Epithelial cell of proximal tubule (primary cell): ENCODE results near the gene ZNF263.

GRCh38 chr16:2772785-2773321 is 4.2 kb downstream of the ELOB start:
- RAMPAGE, long total RNA: no peak
- RRBS: no CpG with 5 or more reads among the region's 10 CpGs

- RAMPAGE, long total RNA: no peak
- RRBS: 65% methylated on average over 2 of the region's 9 CpGs
These were observed 2.4 kb downstream of the PRSS22 start for GRCh38 chr16:2855416-2856093.

DNA sequence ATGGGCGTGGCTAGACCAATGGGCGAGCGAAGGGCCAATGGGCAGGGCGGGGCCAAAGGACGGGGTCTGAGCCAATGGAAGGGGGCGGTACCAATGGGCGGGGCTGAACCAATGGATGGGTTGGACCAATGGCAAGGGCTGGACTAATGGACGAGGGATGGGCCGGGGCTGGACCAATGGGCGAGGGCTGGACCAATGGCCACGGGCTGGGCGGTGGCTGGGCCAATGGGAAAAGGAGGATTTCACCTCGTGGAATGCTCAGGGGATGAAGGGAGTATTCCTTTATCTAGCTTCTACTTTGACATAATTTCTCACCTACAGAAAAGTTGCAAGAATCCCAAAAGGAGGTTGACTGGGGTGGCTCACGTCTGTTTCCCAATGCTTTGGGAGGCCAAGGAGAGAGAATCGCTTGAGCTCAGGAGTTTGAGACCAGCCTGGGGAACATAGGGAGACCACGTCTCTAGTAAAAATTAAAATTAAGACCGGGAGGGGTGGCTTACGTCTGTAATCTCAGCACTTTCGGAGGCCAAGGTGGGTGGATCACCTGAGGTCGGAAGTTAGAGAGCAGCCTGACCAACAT is 5.8 kb upstream of the FLYWCH1 start:
- RAMPAGE, long total RNA: no peak
- RRBS: no CpG with 5 or more reads among the region's 20 CpGs

- RAMPAGE, long total RNA: no peak
- RRBS: no CpG with 5 or more reads among the region's 20 CpGs
These were observed 15.2 kb downstream of the FLYWCH1 start for GRCh38 chr16:2926808-2927553.

DNA sequence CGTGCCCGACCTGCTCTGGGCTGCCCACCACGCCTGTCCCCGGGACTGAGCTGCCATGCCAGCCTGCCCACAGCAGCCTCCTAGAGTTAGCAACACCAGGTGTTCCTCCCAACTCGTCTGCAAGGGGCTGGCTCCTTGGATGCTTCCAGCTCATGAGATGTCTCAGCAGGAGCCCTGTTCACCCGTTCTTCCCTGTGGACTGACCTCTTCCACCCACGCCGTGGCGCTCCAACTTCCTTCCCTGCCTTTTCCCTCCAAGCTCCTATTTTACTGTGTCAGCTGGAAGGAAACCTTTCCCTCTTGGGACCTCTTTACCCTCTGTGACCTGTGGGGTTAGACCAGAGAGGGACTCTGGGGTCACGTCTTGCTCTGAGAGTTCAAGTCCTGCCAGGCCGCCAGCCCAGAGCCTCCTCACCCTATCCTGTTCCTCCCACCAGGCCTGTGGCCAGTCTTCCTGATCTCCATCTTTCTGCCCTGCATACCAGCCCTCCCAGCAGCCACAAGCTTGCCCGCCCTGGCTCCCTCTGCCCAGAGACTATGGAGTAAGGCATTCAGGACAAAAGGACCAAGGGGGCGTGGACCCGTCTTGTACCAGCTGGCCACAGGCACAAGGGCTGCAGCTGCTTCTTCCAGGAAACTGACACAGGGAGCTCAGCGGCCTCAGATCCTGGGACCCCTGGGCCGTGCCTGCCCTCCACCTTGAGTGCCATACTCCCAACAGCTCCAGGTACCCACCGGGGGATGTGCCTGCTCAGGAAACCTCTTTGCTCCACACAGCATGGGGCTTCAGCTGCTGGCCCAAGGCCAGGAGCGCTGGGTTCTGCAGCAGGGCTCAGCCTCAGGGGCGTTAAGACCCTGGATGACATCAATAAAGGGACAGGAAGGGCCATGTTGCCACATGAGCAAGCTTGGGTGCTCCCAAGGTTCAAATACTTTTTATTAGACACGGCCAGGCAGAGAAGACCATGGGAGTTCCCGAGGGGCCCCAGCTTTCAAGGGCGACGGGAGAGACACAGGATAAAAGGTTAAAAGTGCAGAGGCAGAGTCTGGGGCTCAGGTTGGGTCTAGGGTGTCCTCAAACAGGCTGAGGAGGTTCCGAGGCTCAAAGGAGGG is 3.1 kb downstream of the PAQR4 start:
- RAMPAGE, long total RNA: no peak
- RRBS: 92% methylated on average over 4 of the region's 24 CpGs

GRCh38 chr16:2981912-2982476 is 1.7 kb upstream of the PKMYT1 start:
- RAMPAGE, long total RNA: no peak
- RRBS: no CpG with 5 or more reads among the region's 8 CpGs

GRCh38 chr16:3003575-3004676 is 8.8 kb upstream of the CLDN9 start:
- RAMPAGE, long total RNA: no peak
- RRBS: under 1% methylated on average over 38 of the region's 127 CpGs

DNA sequence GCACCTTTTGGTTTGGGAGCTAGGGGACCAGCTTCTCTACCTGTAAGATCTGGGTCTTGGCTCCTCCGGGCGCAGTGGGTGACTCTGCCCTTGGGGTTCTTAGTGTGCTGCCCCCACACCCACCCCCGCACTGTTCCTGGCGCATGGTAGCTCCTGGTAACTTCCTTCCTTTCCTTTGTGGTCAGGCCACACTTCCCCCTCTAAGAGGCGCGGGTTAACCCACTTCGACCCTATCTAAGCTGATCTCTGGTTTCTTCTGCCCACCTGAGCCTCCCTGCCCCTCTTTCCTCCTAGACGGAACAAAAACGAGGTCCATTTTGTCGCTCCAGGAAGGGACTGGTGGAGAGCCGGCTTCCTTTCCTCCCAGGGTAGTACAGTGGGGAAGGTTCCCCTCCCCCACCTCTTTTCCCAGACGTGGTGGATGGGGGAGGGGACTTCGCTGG is 4.7 kb upstream of the CLDN9 start:
- RAMPAGE, long total RNA: no peak
- RRBS: no CpG with 5 or more reads among the region's 13 CpGs

DNA sequence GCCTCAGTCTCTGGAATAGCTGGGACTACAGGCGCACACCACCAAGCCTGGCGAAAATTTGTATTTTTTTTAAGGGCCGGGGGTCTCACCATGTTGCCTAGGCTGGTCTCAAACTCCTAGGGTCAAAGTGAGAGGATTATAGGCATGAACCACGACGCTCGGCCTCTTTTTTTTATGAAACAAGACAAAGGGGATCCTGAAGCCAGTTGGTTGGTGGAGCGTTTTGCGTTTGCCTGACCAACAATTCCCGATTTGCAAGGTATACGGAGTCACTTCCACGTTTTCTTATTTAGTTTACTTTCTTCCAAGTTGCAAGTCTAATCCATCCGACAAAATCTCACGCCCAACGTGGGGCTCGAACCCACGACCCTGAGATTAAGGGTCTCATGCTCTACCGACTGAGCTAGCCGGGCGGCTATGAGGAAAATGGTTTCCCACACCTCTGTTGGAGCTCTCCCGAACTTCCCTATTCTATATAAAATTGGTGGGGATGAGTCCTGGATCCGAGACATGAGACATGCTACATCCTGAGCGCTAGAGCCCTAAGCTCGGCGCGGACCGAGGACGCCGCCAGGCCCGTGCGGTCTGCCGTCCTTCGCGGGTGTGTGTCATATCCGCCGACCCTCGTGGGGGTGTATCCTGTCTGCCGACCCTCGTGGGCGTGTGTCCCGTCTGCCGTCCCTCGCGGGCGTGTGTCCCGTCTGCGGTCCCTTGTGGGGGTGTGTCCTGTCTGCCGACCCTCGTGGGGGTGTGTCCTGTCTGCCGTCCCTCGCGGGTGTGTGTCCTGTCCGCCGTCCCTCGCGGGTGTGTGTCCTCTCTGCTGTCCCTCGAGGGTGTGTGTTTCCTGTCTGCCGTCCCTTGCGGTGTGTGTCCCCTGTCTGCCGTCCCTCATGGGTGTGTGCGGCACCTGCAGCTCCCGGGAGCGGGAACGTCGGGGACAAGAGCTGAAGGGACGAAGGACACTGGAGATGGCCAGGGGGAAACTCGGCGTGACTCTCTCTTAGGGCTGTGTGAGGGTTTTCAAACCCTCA is 22.6 kb downstream of the ZNF213 start:
- RAMPAGE, long total RNA: no peak
- RRBS: 25% methylated on average over 2 of the region's 67 CpGs

DNA sequence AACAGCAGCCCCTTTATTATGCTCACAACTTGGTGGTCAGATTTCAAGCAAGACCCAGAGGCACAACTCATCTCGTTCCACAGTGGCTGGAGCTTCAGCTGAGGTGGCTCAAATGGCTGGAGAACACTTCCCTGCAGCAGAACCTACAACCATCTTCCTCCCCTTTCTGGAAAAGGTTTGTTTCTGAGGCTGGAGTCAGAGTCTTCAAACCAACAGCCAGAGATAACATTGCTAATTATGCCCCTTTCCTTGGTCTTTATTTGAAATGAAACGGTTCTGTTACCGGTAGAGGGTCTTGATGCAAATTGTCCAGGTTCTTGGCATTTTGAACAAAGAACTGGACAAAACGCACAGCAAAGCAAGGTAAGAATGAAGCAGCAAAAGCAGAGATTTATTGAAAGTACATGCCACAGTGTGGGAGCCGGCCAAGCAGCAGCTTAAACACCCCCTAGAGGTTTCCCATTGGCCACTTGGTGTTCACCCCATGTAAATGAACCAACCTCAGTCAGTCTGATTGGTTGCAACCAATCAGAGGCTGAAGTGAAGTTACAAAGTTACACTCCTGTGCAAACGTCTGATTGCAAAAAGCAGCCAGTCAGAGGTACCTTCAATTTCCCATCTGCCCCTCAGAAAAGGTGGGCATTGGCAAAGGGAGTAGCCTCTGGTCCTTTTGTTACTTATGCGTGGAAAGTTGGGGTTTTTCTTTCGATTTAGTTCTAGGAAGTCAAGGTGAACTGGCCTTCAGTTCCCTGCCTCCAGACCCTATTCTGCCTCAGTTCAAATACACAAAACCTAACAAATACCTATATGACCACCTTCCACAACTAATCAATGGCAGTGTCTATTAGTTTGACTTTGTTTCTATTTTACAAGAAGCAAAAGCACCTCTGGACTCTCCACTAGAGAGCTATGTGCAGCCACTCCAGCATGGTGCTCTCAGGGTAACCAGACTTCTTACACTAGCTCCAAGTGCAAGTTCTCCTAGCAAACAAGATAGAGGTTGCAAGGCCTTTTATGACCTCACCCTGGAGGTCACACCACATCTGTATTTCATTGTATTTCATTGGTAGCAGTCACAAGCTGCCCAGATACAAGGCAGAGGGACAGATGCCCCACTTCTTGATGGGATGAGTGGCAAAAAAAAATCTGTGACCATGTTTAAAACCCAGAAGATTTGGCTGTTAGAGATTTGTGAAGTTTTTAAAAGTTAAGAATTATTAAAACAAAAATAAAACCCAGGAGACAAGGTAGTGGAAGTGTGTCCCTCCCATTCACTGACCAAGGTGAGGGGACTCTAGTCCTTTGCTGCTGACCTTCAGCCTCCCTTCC is 8.6 kb upstream of the ZNF263 start:
- RAMPAGE, long total RNA: no peak
- RRBS: no CpG with 5 or more reads among the region's 8 CpGs

DNA sequence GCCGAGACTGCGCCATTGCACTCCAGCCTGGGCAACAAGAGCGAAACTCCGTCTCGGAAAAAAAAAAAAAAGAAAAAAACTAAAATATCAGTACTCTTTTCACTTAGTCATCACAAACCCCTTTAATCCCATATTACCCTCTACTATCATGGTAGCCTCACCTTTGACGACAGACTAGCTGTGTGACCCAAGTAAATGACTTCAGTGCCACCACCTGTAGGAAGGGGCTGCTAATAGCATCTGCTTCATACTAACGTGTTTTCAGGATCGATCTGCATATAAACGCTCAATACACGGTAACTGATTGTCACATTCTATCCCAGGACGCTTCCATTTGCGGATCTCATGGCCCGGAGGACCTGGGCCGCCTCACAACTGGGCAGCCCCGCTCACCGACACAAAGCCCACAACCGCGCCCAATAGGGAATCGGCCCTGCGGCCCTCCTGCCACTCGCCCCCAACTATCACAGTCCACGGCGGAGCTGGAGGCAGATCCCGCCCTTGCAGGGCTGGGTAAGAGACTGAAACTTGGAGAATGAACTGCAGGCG is 1.1 kb upstream of the ZNF263 start:
- RAMPAGE, long total RNA: no peak
- RRBS: no CpG with 5 or more reads among the region's 25 CpGs

GRCh38 chr16:3283130-3284257 is at the start of gene ZNF263:
ZNF263 (plus strand) TSS chr16:3283491.
- RAMPAGE, long total RNA: no peak
- RRBS: 1% methylated on average over 42 of the region's 80 CpGs

- RAMPAGE, long total RNA: no peak
- RRBS: no CpG with 5 or more reads among the region's 4 CpGs
These were observed 7.1 kb upstream of the OR2C1 start for GRCh38 chr16:3348422-3349059.

DNA sequence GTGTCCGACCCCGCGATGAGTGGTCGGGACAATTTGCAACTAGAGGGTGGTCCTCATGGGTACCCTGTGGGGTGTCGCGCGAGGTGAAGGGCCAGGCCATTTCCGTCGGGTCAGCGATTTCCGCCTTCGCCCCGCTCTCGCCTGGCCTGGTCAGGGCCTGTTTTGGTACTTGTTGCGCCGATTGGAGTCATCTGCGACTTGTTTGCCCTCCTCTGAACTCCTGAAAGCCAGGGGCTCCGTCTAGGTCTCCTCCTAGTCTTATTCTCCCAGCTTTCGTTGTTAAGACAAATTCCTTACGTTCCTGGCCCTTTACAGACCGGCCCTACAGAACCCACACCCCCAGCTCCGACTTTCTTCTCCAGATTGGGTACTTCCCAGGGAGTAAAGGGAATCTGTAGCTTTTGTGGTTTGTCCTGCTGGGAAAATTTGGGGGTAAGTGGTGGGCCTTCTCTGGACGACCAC is 15.0 kb downstream of the NAA60 start:
- RAMPAGE, long total RNA: no peak
- RRBS: no CpG with 5 or more reads among the region's 23 CpGs

- RAMPAGE, long total RNA: no peak
- RRBS: no CpG with 5 or more reads among the region's 10 CpGs
These were observed 1.5 kb upstream of the NLRC3 start for GRCh38 chr16:3578700-3579169.

DNA sequence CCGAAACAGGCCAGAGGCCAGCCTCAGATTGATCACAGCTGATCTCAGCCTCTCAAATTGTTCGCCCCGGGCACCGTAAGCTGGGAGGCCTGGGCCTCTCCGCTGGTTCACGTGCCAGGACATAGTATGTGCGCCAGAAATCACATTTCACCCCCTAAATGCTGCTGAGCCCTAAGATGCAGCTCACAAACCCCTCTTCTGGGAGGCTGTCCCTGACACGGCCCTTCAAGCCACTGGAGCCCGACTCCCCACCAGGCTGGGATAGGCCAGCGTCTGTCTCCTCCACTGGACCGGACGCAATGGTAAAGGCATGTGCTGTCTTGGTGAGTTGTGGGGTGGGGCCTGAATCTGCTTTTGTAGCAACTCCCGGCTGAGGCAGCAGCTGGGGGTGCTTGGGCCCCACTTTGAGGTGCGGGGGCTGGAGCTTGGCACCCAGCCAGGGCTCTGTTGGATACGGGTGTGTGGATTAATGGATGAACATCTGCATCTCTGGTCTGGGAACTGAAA is 3.4 kb upstream of the NLRC3 start:
- RAMPAGE, long total RNA: no peak
- RRBS: 76% methylated on average over 3 of the region's 15 CpGs

DNA sequence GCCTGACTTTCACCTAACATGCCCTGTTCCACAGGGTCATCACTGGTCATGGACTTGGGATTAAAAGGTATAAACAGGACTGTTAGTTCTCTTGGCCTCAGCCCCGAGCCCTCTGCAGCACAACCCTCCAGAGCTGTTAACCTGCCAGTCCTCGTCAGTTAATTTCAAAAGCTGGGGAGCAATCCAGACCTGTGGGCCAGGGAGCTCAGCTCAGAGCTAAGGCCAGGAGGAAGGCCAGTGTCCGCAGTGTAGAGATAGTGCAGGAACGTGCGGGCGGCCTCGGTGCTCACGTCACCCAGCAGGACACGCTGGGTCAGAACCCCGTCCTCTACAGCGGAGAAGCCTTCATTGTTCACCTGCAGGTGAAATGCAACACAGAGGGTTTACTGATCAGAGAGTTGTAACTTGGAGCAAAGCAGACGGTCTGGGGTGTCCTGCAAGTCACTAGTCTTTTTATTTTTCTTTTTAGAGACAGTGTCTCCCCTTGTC is 15.4 kb upstream of the NLRC3 start:
- RAMPAGE, long total RNA: no peak
- RRBS: no CpG with 5 or more reads among the region's 12 CpGs

- RAMPAGE, long total RNA: no peak
- RRBS: no CpG with 5 or more reads among the region's 6 CpGs
These were observed 17.1 kb upstream of the DNASE1 start for GRCh38 chr16:3637133-3638138.

DNA sequence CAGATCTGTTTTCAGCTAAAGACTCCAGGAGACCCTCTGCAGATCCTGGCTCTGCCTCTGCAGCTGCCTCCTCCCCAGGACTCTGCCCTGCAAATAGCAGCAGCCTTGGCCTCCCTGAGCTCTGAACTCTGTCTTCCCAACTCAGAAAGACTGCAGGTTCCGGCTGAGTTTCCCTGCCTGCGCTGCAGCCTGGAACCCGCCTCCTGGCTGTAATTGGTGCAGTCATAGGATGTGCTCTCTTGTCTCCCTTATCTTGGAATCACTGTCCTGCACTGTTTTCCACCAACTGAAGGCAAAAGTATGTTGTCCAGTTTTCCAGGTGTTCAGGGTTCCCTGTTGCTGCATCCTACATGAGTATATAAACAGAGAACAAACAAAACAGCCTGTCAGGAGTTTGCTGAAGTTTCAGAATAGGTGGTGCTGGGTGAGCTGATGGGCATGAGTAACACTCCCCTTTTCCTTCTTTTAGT is 14.2 kb upstream of the DNASE1 start:
- RAMPAGE, long total RNA: no peak
- RRBS: no CpG with 5 or more reads among the region's 3 CpGs

DNA sequence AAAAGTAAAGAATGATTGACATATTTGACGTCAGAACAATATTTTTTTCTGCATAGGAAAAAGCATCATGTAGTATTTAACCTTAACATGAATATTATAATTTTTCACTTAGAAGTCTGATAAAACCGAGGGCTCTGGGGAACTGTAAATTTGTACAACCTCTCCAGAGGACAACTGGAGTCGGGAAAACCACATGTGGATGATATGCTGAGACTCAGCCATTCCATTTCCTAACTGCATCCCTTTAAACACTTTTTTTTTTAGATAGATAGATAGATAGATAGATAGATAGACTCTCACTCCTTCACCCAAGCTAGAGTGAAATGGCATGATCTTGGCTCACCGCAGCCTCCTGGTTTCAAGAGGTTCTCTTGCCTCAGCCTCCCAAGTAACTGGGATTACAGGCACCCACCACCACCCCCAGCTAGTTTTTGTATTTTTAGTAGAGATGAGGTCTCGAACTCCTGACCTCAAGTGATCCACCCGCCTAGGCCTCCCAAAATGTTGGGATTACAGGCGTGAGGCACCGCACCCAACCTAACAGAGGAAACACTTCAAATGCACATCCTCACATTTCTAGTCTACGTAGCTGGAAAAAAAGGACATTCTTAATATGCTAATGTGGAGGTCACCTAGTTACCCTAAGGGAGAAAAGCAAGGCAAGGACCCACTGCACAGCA is 5.1 kb downstream of the DNASE1 start:
- RAMPAGE, long total RNA: no peak
- RRBS: no CpG with 5 or more reads among the region's 9 CpGs